Stomach (tissue), 7 donors: ENCODE results near the gene GALNT15.

DNA sequence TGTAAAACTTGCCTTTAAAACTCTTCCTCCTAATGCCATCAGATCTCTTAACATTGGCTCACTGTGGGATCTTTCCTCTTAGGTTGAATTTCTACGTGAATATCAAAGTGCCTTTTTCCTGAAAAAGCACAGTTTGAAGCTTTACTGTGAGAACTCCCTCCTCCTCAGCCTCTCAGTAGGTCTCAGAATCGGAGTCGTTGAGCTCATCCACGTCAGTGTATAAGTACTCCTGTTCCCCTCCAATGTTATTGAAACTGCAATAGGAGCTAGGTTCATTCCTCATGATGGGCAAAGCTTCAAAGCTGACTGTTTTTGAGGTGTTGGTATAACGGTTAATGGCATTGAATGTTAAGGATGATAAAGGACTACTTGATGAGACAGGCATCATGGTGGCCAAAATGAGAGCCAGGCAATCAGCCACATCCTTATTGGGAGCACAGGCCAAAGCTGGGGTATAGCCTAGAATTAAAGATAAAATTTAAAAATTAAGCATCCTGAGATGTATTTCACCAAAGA, 68.6 kb downstream of the BTD start:
- PRO-cap, result no peak
- RAMPAGE, long total RNA, 5 experiments, result start-site peak on the minus strand in 3 of 5 experiments, centred at positions 168 to 296 of the sequence, 14 to 38 reads per replicate
- RRBS, result no CpG with 5 or more reads among the region's 5 CpGs

DNA sequence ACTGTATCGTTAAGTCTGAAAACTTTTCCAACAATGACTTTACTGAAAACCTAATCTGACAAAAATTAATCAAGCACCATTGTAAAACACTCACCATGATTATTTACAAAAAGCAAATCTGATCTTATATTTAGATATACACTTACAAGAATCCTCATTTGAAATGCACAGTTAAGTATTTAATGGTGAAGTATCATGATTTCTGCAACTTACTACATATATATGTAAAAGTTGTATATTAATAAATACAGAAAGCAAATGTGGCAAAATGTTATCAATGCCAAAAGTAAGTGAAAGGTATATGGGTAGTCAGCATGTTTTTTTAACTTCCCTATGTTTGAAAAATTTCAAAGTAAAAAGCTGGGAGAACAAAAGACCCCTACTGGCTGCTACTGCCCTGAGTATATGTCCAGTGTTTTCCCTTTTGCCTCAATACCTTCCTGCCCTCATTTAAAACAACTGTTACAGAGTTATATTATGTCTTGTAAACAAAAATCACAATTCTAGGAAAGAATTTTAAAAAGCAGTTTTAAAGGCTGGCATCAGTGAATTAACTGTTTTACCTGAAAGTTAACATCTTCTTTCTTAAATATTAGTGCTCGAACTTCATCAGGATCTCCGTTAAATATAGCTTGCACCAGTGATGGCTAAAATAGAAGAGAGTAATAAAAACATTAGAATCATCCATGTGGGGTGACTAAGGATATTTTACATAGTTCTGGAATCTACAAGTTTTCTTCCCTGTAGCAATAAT, 2.9 kb downstream of the ANKRD28 start:
- PRO-cap, result no peak
- RAMPAGE, long total RNA, 5 experiments, result no peak in any of the 5 experiments
- RRBS, result no CpG with 5 or more reads among the region's 3 CpGs

DNA sequence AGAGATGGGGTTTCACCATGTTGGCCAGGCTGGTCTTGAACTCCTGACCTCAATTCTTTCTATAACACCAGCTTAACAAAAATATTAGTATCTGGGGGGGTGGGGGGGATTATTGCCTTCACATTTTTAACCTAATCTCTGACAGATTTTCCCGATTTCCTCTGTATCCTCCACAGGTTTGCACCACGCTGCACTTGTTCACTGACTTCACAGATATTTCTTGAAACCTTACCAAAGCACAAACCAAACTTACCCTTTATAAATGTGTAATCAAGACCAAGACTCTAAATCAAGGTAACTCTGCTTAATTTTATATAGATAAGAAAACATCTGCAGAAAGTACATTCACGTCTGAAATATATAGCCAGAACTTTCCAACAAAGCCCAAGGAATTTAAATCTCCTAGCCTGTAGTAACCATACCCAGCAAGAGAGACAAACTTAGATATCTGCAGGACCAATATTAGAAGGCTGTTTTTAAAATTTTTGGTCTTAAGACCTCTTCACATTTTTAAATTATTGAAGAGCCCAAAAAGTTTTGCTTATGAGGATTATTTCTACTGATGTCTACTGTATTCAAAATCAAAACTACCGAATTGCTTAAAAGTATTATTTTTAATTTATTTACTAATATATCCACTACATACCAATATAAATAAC, 30.9 kb upstream of the ANKRD28 start:
- PRO-cap, result no peak
- RAMPAGE, long total RNA, 5 experiments, result start-site peak on the minus strand in 1 of 5 experiments, centred at position 432 of the sequence, 9 reads per replicate
- RRBS, result no CpG with 5 or more reads among the region's 4 CpGs

DNA sequence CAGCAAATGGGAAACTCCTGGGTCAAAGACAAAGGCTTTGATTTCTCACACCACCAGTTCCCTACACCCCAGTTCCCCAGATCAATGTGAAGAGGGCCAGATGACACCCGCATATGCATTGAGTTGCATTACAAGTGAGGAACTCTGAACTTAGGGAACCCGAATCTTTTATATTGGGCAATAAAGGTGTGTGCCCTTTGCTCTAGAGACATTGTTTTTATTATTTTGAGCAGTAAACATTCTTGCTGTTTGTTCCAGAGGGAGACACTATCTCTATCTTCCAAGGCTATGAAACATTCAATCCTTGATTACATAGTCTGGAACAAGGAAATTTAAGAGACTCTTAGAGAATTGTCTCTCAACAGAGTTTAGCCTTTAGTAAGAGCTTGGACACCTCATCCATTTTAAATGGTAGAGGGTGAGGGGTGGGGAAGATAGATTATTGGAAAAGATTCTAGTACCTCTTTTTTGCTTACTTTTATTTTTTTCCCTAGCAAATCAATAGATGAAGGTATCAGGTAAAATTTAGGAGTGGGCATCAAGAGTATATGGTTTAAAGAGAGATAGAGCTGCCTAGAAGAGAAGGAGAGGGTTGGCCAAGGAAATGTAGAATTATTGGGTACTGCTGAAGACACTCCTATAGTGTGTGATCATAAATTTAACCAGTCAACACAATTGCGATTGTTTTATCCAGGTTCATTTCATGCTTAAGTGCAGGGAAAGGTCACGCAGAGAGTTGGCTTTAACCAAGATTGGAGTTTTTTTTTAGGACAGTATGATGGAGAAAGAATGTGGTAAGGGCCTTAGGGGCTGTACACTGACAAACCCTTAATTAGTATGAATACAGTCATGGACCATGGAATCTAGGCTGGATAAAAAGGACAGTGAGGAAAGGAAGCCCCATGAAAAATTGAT, 74.3 kb upstream of the ANKRD28 start:
- PRO-cap, result no peak
- RAMPAGE, long total RNA, 5 experiments, result no peak in any of the 5 experiments
- RRBS, result no CpG with 5 or more reads among the region's 4 CpGs

GRCh38 chr3:15903107-15903614, 105.4 kb upstream of the ANKRD28 start:
- PRO-cap, result no peak
- RAMPAGE, long total RNA, 5 experiments, result no peak in any of the 5 experiments
- RRBS, result no CpG with 5 or more reads among the region's 4 CpGs

DNA sequence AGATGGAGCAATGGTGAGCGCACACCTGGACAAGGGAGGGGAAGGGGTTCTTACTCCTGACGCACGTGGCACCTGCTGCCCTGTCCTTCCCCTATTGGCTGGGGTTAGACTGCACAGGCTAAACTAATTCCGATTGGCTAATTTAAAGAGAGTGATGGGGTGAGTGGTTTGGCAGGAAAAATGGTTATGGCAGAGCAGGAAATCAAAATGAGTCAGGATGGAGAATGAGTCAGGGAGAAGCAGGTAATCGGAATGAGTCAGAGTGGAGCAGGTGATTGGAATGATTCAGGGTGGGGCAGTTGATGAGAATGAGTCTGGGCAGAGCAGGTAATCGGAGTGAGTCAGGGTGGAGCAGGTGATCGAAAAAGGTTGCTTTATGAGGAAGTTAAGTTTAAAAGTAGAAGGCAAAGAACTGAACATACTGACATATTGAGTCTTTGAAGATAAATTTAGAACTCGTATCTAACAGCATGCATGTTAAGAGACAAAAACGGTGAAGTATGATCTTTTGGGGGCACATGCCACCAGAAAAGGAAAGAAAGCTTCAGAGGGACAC, 73.0 kb upstream of the GALNT15 start:
- PRO-cap, result no peak
- RAMPAGE, long total RNA, 5 experiments, result no peak in any of the 5 experiments
- RRBS, result no CpG with 5 or more reads among the region's 9 CpGs

DNA sequence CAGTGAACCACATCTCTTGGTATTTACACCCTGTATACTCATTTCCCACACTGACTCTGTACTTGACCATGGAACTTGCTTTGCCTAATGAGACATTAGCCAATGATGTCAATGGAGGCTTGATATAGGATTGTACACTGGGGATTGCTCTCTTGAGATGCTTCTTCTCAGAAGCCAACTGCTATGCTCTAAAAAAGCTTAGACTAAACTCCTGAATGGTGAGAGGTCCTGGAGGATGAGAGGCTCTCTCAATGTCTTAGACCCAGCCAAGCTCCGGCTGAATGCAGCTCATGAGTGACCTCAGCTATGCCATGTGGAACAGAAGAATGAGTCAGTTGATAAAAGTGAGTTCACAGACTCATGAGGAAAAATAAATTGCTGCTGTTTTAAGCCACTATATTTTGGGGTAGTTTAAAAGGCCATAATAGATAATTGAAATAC, 61.4 kb upstream of the GALNT15 start:
- PRO-cap, result no peak
- RAMPAGE, long total RNA, 5 experiments, result no peak in any of the 5 experiments
- RRBS, result no CpG with 5 or more reads among the region's 1 CpG

DNA sequence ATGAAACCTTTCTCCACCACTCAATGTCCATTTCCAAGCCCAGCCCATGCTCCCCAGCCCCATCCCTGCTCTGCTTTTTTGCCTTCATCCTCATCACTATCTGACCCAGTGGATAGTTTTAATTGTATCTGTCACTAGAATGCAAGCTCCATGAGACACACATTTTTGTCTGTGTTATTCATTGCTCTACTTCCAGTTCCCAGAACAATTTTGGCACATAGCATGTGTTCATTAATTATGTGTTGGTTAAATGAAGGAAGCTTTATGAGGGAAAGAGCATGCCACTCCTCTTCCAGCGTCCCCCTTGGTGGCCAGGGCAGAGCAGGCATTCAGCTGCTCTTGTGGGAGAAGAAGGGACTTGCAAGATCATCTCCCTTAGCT, 554 bp upstream of the GALNT15 start:
- PRO-cap, result no peak
- RAMPAGE, long total RNA, 5 experiments, result no peak in any of the 5 experiments
- RRBS, result no CpG with 5 or more reads among the region's 1 CpG

GRCh38 chr3:16174317-16174986, at the start of gene GALNT15:
TSS of gene GALNT15 (plus strand) at chr3:16174680.
- PRO-cap, result bidirectional peak, plus-strand start at chr3:16174643, minus-strand start at chr3:16174460
- RAMPAGE, long total RNA, 5 experiments, result start-site peak on the plus strand in 4 of 5 experiments, at chr3:16174530-16175345 at its widest, 12 to 699 reads per replicate
- RRBS, result no CpG with 5 or more reads among the region's 9 CpGs

DNA sequence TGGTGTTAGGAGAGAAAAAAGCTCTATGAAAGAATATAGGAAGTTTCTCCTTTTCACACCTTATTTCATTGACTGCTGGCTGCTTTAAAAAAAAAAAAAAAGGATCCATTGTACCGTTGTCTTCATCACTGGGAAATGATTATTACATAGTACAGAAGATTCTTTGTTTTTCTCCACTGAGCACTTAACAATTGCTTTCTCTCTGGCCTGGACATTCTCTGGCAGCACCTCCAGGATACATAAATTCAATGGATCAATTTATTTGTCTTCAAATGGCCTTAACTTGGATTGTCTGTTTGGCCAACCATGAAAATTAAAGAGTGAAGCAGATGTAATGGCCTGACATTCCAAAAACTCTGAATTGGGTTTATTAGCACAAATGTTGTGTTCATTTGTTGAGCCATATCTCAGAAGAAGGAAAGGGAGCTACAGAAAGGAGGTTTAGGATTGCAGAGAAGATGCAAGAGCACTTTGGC, 37.1 kb downstream of the DPH3 start:
- PRO-cap, result no peak
- RAMPAGE, long total RNA, 5 experiments, result start-site peak on the plus strand in 2 of 5 experiments, centred at positions 337 to 384 of the sequence, 33 to 59 reads per replicate
- RRBS, result no CpG with 5 or more reads among the region's 1 CpG

DNA sequence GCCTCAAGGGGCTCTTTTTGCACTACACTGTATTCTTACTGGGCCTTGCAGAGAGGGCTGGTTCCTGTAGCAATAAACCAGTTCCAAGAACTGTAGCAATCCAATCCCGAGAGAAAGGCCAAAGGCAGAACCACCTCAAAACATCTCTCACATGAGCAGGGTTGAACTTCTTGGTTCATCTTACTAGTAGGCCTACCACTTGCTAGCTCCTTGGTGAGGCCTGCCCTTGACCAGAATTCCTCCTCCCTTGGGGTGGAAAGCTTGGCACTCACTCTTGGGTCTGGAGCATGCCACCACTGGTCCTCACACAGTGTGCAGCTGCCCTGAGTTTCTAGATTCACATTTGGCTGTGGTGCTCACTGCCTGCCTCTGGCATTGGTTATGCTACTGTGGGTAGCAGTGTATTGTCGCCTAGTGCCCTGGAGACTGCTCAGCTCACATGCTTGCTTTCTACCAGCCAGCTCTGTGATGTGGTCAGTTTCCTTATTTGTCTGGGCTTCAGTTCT, 23.6 kb downstream of the OXNAD1 start:
- PRO-cap, result no peak
- RAMPAGE, long total RNA, 5 experiments, result no peak in any of the 5 experiments
- RRBS, result no CpG with 5 or more reads among the region's 2 CpGs

DNA sequence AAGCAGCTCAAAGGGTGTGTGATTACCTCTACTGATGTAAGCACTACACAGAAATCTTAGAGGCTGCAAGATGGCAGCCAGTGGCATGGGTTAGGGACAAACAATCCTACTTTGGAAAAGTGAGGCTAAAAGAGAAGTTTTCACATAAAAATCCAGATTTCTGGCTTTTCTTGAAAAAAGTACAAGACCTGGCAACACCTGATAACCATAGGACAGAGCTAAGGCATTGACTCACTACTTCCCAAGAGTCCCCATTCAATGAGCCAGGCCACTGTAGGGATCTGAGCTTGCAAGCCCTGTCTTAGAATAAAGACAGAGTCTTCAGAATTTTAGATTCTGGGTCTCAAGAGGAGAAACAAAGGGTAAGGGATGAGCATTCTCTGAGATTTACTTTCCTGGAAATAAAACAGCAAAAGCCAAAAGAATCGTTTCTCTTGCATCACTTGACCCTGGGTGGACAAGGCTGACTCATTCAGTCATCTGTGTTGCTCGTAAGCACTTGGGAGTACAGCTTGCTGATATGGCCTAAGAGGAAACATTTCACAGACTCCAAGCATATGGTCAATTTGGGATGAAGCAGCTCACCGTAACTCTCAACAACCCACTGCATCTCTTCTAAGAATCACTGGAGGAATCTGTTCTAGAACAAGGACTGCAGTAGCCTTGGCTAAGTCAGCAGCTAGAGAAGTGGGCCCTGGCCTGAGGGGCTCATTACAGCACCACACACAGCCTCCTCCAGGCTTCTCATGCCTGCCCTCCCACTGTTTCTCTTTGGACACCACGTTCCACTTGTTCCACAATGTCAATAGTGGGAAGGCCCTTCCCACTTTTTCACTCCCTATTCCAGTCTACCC, 86.2 kb downstream of the RFTN1 start:
- PRO-cap, result no peak
- RAMPAGE, long total RNA, 5 experiments, result no peak in any of the 5 experiments
- RRBS, result no CpG with 5 or more reads among the region's 4 CpGs

DNA sequence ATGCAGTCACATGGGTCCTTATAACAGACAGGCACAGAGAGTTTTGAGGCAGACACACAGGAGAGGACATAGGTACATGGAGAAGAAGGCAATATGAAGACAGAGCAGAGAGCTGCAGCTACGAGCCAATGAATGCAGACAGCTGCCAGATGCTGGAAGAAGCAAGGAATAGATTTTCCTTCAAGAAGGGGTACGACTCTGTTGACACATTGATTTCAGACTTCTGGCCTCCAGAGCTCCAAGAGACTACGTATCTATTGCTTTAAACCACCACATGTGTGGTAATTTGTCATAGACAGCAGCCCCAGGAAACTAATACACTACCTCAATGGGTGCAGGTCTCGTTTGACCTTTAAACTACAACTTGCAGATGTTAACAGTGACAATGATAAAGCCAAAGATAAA, 51.0 kb downstream of the RFTN1 start:
- PRO-cap, result no peak
- RAMPAGE, long total RNA, 5 experiments, result no peak in any of the 5 experiments
- RRBS, result no CpG with 5 or more reads among the region's 4 CpGs

DNA sequence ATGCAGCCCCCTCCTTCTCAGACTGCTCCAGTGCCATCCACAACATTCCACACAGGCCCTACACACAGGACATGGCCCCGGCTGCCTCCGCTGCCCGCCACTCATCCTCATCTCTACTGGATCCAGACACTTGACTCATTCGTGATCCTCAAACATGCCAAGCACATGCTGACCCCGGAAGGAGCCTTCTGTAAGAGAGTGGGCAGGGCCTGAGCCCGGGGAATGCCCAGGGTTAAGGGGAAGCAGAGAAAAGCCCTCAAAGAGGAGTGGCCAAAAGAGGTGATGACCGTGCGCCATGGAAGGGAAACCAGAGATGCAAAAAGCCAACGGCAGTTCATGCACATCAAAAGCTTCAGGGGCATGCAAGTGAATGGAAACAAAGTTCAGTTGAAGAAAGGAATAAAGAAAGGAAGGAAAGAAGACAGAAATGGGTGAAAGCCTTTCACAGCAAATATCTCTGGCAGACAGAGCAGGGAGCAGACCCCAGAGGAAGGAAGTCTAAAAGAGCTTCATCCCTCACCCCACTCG, 46.1 kb downstream of the RFTN1 start:
- PRO-cap, result no peak
- RAMPAGE, long total RNA, 5 experiments, result no peak in any of the 5 experiments
- RRBS, result 78% methylated on average over 4 of the region's 10 CpGs

GRCh38 chr3:16481348-16481647, 32.2 kb downstream of the RFTN1 start:
- PRO-cap, result unidirectional peak, minus-strand start at chr3:16481476
- RAMPAGE, long total RNA, 5 experiments, result no peak in any of the 5 experiments
- RRBS, result no CpG with 5 or more reads among the region's 2 CpGs

DNA sequence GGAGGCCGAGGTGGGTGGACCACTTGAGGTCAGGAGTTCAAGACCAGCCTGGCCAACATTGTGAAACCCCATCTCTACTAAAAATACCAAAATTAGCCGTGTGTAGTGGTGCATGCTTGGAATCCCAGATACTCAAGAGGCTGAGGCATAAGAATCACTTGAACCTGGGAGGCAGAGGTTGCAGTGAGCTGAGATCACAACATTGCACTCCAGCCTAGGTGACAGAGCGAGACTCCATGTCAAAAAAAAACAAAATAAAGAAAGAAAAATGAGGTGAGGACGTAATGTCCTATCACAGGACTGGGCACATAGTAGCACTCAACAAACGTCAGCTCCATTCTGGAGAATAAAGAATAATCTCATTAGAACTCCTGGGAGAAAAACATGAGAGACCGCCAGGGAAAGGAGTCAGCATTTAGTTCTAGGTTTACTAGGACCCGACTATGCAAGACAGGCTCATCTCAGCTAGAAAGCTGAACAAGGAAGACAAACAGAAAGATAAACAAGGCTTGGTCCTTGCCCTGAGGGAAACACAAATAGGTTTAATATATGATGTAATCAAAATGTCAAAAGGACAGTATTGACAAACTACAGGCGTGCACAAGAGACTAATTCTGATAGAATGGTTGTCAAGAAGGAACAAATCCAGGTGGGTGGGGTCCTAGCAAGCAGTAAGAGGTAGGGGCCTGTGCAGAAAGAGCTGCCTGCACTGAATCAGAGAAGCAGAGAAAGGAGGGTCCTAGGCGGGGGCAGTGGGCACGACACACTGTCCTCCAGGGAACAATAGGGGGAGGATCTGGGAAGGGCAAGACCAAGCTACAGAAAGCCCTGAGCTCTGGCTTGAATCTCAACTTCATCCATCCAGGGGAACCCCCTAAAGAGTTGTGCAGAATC, 23.6 kb downstream of the RFTN1 start:
- PRO-cap, result no peak
- RAMPAGE, long total RNA, 5 experiments, result no peak in any of the 5 experiments
- RRBS, result no CpG with 5 or more reads among the region's 10 CpGs

DNA sequence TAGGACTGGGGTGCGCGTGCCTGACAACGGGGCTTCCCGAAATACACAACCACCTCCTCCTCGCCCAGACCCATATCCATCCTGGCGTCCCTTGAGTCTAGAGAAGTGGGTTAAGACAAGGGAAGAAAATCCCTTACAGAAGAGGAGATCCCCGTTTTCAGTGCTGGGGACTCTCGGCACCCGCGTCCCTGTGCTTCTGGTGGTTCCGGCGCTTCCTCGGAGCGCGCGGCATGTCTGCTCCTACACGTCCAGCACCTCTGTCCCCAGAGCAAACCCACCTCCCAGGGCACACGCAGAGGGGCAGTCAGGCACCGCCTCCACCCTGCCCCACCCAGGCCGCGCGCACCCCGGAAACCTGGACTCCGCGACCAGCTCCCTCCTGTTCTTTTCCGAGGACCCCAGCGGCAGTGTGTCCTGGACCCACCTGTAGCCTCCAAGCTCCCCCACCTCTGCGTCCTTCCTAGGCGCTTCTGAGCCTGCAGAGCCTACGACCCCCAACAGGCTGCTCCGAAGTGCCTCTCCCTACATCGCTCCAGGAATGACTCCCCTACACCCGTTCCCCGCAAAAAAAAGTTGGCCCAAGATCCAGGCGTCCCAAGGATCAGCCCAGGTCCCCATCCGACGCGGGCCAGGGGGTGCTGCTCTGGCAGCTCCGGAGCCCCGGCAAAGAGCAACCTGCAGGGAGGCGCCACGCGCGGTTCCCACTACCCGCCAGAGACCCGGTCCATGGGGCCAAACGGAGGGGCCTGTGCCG, 675 bp downstream of the RFTN1 start:
- PRO-cap, result unidirectional peak, minus-strand start at position 256 of the sequence
- RAMPAGE, long total RNA, 5 experiments, result no peak in any of the 5 experiments
- RRBS, result 9% methylated on average over 8 of the region's 48 CpGs

DNA sequence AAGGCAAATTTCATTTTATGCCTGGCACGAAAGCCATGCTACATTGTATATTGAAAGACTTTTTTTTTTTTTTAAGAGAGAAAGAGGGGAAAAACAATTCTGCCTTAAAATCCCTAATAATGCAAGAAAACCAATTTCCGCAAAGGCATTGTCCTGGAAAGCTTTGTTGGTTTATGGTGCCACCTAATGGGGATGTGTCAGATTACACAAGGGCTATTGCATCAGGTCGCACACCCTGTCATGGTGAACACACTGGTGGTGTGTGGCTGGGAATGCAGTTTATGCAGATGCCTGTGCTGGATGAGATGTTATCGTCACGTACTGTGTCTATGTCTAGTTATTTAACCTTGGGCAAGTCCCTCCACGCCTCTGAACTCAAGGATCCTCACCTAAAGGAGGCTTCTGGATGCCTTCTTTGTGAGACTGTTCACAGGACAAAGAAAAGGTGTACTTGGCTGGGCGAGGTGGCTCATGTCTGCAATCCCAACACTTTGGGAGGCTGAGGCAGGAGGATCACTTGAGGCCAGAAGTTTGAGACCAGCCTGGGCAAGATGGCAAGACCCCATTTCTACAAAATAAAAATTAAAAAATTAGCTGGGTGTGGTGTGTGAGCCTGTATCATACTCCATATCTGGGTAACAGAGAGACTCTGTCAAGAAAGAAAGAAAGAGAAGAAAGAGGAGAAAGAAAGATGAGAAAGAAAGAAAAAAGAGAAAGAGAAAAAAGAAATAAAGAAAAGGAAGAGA, 37.4 kb upstream of the RFTN1 start:
- PRO-cap, result no peak
- RAMPAGE, long total RNA, 5 experiments, result no peak in any of the 5 experiments
- RRBS, result no CpG with 5 or more reads among the region's 7 CpGs

GRCh38 chr3:16663935-16664139, 58.6 kb upstream of the DAZL start:
- PRO-cap, result no peak
- RAMPAGE, long total RNA, 5 experiments, result no peak in any of the 5 experiments
- RRBS, result no CpG with 5 or more reads among the region's 3 CpGs

DNA sequence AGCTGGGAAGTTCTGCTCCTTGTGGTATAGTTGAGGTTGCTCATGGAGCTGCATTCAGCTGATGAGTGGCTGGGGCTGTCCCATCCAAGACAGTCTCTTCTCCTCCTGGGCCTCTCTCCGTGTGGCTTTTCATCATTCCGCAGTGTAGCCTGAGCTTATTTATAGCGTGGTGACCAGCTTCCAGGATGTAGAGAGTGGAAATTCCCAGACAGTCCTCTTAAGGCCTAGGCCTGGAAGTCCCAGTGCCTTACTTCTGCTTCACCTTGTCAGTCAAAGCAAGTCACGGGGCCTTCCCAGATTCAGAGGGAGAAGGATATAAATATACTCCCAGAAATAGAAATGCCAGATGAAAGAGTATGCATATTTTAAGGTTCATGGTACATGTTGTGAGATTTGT, 136.7 kb upstream of the DAZL start:
- PRO-cap, result no peak
- RAMPAGE, long total RNA, 5 experiments, result no peak in any of the 5 experiments
- RRBS, result no CpG with 5 or more reads among the region's 4 CpGs